Pericardium fibroblast (primary cell): ENCODE data around the gene CASP7.

DNA sequence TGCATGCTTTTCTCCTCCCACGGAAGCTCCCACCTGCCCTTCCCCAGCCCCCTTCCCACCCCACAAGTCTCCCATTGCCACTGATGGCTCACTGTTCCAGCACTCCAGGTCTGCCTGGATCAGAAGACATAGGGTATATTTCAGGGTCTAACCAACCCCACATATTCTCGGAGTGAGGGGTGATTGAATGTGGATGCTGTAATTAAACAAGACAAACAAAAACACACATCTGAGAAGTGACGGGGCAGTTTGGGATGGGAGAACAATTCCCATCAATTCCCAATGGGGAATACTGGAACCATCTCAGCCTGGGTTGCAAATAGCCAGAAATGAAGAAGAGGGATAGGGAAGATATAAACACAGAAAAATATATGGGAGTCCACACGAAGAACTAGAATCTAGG is 190.3 kb upstream of the TCF7L2 start:
- RAMPAGE, long total RNA = no peak

DNA sequence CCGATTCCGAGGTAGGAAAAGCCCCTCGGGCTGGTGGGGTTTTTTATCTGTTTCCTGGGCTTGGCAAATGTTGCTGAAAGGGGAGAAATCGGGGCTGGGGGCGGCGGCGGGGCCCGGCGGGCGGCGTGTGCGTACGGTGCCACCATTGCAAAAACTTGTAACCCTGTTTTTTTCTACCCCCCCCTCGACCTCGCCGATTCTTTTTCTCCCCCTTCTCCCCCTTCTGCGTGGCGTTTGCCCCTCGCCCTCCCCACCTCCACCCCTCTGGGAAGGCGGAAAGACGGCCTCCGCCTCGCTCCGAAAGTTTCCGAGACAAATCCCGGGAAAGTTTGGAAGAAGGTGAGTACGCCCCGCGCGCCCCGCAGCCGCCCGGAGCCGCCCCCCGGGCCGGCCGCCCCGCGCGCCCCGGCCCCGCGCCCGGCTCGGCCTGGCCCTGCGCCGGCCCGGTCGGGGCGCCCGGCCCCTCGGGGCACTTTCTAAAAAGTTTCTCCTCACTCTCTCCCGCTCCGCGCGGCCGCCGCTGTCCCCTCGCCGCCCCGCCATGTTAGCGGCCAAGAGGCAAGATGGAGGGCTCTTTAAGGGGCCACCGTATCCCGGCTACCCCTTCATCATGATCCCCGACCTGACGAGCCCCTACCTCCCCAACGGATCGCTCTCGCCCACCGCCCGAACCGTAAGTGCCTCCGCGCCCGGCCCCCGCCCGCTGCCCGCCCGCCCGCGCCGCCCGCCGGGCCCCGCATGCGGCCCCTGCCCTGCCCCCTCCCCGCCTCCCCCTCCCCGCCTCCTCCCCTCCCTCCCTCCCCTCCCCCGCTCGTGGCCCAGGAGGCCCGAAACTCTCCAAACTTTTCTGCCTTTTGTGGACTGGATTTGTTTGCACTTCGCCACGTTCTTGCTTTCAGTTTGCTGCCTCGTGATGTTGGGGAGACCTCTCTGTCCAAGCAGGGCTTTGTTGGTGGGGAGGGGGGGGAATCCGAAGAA is 1.2 kb downstream of the TCF7L2 start:
- RAMPAGE, long total RNA = no peak

DNA sequence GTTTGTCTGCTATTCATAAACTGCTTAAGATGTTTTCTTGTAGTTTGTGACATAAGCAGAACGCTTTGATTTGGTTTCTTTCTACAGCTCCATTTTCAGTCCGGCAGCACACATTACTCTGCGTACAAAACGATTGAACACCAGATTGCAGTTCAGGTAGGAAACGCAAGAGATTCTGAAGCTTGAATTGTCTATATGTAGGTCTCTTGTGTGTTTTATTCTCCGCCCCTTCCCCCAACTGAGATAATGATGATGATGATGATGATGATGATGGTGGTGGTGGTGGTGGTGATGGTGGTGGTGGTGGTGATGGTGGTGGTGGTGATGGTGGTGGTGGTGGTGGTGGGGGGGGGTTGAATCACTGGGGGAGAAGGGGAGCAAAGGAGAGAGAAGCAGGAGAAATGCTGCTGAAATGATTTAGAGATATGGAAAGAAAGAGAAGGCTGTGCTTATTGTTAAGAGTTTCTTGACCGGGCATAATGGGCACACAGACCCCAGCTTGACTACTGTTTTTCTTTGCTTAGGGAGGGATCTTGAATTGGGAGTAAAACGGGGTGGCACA is 14.5 kb downstream of the TCF7L2 start:
- RAMPAGE, long total RNA = no peak

- RAMPAGE, long total RNA = no peak
These were observed 103.0 kb downstream of the TCF7L2 start for GRCh38 chr10:113052921-113053605.

- RAMPAGE, long total RNA = no peak
These were observed 170.0 kb downstream of the TCF7L2 start for GRCh38 chr10:113119860-113120556.

DNA sequence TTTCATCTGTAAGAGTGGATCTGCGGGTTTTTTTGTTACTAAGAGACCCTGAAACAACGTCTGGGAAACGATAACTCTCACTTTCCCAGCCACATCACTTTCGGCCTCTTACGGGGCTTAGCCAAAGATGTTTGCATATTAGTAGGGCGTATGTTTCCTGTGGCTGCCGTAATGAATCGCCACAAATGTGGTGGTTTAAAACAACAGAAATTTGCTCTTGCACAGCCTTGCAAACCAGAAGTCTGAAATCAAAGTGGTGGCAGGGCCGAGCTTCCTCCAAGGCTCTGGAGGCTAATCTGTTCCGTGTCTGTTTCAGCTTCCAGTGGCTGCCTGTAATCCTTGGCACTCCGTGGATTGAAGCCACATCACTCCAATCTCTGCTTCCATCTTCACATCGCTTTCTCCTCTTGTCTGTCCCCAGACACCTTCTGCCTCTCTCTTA is 220.1 kb downstream of the TCF7L2 start:
- RAMPAGE, long total RNA = no peak

DNA sequence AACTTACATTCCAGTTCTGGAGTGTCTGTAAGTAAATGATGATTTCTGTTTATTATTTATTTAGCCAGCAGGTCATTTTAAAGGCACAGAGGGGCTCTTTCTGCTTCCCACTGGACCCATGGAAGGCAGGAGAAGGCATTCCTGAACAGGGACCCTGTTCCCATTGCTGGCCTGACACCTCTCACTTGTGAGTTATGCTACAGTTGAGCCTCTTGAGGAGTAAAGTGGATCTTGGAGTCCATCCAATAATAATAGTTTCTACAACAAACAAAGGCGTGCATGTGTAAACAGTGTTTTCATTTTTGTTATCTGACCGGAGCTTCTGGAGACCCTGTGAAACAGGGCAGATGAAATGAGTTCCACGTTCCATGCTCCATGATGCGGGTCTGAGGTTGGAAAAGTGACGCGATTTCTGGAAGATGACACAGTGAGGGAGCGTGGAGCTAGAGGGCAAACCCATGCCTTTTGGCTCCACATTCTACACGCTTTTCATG is 127.3 kb upstream of the HABP2 start:
- RAMPAGE, long total RNA = no peak

DNA sequence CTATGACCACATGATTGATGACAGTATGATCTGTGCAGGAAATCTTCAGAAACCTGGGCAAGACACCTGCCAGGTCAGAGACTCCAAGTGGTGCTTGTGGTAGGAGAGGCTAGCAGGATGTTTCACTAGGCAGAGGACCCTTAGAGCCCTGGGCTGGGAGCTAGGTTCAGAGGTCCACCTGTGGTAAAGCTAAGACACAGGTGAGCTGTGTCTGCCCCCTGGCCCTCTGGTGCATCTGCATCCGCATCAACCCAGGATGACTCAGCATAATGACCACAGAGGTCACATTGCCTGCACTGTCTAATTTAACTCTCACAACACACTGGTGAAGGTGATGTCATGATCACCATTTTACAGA is 33.0 kb downstream of the HABP2 start:
- RAMPAGE, long total RNA = no peak

GRCh38 chr10:113665887-113666570 is 2.2 kb upstream of the NRAP start:
- RAMPAGE, long total RNA = no peak

DNA sequence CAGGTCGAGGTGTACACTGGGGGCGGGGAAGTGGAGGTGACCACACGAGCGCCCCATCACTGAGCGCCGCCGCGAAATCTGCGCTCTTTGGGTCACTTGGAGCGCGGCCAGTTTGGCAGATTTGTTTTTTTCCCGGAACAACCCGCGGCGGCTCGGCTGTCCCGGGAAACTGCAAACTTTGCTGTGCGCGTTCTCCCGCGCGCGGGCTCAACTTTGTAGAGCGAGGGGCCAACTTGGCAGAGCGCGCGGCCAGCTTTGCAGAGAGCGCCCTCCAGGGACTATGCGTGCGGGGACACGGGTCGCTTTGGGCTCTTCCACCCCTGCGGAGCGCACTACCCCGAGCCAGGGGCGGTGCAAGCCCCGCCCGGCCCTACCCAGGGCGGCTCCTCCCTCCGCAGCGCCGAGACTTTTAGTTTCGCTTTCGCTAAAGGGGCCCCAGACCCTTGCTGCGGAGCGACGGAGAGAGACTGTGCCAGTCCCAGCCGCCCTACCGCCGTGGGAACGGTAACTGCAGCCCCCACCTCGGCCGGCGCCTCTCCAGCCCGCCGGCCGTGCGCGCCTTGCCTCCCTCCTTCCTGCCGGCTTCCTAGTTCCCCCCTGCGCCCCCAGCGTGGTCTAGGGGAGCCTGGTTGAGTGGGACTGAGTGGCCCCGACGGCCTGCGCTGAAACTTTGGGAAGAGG is at the start of gene CASP7:
Gene CASP7 (plus strand): TSS at position 438 of the 681 bp plus-strand sequence.
- RAMPAGE, long total RNA = start-site peak on the plus strand centred at position 443 of the sequence, 28 bp wide, 117 and 28 reads in 2 replicates

DNA sequence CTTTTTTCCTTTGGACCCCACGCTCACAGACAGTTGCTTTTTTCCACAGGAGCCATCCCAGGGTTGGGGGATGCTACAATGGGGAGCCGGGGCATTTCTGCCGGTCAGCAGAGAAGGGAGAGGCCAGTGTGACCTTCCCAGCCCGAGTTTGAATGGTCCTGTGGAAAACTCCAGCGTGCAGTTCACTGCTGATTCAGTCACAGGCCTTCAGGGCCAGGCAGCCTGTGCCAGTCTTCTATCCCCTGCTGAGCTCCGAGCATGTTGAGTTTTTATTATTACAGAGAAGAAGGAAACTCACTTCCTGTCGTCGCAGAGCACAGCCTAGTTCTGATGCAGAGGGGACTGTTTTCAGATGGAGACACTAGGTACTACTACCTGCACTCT is 29.4 kb downstream of the CASP7 start:
- RAMPAGE, long total RNA = no peak

DNA sequence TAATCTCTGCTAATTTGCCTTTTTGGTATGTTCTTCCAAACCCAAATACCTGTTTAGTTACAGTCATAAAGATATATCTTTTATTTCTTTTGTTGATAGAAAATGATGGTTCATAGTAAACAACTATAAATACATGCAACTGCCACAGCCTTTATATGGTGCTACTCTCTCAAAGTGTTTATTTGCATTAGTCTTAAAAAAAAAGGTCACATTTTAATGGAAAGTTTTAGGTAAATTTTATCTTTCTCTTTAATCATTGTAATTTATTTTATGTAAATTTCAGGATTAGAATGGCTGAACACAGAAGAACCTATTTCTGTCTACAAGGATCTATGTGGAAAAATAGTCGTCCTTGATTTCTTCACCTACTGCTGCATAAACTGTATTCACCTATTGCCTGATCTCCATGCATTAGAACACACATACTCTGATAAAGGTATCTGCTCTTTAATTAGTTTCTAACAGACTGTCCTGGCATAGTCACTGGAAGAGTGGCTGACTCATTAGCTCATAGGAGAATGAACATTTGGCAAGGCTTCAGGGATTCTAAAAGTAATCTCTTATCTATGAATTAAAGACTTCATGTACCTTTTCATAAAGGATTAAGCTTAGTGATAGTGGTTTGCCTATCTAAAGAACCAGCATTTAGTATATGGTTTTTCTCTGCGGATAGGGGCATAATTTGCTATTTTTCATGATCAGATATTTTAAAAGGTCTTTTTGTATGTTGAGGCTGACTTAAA is 4.0 kb downstream of the NHLRC2 start:
- RAMPAGE, long total RNA = no peak

GRCh38 chr10:113876329-113877442 is 22.2 kb downstream of the NHLRC2 start:
- RAMPAGE, long total RNA = no peak

DNA sequence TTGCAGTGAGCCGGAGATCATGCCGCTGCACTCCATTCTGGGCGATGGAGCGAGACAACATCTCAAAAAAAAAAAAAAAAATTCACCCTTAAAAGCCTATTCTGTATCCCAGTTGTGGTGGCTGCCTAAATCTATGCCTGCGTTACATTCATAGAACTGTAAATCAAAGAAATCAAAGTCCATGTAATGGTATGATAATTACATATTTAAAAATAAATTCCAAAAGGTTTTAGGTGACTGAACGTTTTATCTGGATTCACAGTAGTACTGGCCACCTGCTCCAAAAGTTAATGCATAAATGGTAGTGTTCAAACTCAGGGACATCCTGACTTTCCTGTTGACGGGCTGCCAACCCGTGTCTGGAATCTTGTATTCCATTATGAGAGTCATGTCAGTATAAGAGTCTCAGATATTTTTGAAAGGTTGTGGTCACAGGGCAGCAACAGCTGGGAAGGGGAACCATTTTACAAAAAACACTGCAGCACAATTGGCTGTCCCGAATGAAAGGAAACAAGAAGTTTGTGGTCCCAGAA is 2.7 kb downstream of the TDRD1 start:
- RAMPAGE, long total RNA = no peak

- RAMPAGE, long total RNA = no peak
These were observed 6.2 kb downstream of the VWA2 start for GRCh38 chr10:114245049-114245933.

DNA sequence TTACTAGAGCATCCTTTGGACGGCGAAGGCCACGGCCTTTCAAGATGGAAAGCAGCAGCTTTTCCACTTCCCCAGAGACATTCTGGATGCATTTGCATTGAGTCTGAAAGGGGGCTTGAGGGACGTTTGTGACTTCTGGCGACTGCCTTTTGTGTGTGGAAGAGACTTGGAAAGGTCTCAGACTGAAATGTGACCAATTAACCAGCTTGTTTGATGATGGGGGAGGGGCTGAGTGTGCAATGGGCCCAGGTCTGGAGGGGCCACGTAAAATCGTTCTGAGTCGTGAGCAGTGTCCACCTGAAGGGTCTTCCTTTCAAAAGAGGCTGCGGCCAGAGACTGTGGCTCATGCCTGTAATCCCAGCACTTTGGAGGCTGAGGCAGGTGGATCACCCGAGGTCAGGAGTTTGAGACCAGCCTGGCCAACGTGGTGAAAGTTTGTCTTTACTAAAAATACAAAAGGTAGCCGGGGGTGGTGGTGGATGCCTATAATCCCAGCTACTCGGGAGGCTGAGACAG is 52.7 kb downstream of the VWA2 start:
- RAMPAGE, long total RNA = no peak

DNA sequence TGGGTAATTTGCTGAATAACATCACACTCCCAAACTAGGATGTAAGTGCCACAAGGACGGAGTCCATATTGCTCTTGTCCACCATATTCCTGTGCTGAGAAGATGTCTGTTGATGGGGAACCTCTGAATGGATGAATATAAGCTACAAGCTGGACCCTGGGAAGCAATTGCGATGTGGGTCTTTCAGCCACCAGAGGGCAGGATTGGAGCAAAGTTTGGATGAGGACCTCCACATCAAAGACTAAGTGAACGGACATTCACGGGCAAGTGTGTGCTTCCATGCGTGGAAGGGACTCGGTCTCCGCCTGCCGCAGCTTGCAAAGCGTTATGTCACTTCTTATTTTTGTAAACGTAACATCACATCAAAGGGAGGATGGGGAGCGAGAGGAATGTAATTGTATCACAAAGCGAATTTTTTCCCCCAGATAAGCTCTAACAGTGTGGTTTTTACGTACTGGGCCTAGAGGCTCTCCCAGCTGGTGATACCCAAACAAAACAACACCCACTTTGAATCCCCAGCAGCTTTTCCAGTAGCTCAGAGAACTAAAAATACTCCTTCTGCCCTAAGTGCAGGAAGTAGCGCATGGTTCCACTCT is 65.0 kb downstream of the VWA2 start:
- RAMPAGE, long total RNA = no peak

DNA sequence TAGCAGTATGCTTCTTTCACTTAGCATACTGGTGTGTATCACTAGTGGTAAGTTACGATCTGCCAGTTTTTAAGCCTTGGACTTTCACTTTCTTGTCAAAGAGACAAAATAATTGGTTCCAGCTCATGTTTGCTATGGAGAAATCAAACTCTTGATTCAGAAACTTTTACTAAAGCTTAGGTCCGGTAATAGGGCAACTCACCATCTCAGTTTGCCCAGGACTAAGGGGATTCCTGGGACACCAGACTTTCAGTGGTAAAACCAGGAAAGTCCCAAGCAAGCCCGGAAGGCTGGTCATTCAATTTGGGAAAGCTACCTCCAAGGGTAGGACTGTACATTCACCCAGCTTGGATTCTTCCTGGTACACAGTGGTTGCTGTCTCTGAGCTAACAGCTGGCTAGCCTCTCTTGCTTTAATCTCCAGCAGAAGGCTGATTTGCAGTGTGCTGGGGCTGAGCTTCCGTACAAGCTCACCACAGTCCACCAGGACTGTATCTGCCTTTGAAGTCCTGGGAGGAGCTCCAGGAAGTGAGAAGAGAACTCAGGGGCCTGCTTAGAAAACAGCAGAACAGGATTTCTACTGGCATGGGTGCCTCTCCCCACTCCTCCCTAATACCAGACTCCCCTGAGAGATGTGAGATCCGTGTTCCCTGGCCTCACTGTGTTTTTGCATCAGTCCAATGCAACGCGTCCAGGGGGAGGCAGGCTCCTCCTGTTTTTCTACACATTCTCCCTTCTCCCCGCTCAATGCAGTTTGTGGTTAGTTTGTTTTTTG is 6.7 kb downstream of the AFAP1L2 start:
- RAMPAGE, long total RNA = no peak

DNA sequence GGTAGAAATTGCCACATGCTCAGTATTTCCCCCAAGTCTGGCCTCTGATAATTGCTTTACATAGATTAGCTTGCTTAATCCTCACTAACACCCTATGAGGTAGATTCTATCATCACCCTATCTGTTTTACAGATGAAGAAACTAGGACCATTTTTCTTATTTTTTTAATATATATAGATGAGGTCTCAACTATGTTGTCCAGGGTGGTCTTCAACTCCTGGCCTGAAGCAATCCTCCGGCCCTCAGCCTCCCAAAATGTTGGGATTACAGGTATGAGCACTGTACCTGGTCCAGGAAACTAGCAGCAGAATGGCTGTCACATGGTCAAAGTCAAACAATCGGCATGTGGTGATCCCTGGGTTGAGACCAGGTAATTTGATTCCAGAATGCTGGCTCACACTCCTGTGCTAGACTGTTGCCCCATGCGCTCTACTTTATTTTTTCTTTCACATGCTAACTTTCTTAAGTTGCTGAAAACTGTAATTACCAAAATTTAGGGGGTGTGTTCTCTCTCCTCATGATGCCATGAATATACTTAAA is 67.9 kb upstream of the AFAP1L2 start:
- RAMPAGE, long total RNA = no peak

- RAMPAGE, long total RNA = no peak
These were observed 87.1 kb upstream of the AFAP1L2 start for GRCh38 chr10:114491345-114491814.